H4 (cell line): ENCODE data around the gene TMEM54.

- RAMPAGE, long total RNA, result no peak
Observed at GRCh38 chr1:32322529-32323058, 13.4 kb downstream of the MARCKSL1 start.

- RAMPAGE, long total RNA, result no peak
Observed at GRCh38 chr1:32352232-32352389, 10.2 kb downstream of the FAM229A start.

- RAMPAGE, long total RNA, result no peak
Observed at GRCh38 chr1:32500314-32501166, 35.7 kb downstream of the ZBTB8B start.

DNA sequence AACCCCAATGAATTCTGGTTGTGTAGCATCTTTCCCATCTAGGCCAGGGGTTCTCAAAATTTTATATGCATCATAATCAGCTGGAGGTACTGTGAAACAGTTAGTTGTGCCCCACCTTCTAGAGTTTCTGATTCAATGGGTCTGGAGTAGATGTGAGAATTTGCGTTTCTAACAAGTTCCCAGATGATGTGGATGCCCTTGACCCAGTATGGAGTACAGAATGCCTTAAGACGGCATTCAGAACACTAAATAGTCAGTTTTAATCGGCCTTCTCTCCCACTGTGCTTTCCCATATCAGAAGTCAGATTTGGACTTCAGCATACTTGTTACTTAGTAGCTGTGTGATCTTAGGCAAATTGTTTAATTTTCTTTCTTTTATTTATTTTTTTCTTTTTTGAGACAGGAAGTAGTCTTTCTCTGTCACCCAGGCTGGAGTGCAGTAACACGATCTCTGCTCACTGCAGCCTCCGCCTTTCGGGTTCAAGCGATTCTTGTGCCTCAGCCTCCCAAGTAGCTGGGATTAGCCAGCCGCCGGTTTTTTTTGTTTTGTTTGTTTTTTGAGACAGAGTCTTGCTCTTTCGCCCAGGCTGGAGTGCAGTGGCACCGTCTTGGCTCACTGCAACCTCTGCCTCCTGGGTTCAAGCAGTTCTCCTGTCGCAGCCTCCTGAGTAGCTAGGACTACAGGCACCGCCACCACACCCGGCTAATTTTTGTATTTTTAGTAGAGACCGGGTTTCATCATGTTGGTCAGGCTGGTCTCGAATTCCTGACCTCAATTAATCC is 5.0 kb downstream of the RBBP4 start:
- RAMPAGE, long total RNA, result no peak

DNA sequence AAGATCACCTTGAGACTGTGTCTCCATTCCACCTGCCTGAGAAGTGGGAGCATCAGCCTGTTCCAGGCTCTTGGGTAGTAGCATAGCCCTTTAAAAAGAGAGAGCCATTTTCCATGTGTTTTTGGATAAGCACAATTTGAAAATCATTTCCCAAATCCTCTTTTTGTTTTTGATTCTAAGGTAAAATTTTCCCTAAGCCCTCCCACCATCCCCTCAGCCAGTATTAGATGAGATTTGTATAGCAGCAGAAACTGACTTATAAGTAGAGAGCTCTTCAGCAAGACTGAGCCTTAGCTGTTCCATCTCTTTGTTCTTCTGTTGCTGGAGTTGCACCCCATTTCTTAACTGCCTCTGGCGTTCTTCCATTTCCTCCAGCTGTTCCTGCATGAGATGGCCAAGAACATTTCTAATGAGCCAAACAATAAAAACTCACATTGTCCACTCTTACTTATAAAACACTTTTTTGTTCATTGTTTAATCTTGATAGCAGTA is 18.5 kb downstream of the SYNC start:
- RAMPAGE, long total RNA, result no peak

GRCh38 chr1:32716400-32717168 is 14.0 kb upstream of the SYNC start:
- RAMPAGE, long total RNA, result no peak

GRCh38 chr1:32801349-32801812 is 15.8 kb downstream of the YARS1 start:
- RAMPAGE, long total RNA, result no peak

GRCh38 chr1:32900908-32901905 is at the start of gene TMEM54:
TMEM54 (minus strand) TSS chr1:32901389.
- RAMPAGE, long total RNA, result no peak

DNA sequence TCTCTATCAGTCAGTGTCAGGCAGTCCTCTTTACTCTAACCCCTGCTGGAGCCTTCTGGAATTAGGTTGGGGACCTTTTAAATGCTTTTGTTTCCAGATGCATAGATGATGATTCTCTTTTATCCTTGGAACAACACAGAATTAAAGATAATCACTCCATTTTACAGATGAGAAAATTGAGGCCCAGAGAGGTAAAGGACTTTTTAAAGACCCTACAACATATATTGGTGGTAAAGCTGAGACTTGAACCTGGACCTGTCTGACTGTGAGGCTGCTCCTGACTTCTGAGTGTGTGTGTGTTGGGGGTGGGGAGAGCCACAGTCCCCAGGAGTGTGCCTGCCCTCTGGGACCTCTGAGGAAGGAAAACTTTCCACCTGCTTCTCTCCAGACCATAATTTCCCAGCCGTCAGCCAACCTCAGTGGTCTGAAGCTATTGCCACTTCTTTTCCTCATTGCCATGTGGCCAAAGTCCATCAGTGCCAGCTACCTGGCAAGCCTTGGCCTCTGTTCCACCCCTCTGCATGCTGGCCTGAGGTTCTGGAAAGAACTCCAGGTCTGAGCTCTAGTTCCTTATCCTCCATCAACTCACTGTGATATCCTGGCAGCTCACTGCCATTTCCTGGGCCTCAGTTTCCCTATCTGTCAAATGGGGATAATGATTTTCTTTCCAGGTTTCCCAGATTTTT is 3.2 kb upstream of the TMEM54 start:
- RAMPAGE, long total RNA, result no peak

DNA sequence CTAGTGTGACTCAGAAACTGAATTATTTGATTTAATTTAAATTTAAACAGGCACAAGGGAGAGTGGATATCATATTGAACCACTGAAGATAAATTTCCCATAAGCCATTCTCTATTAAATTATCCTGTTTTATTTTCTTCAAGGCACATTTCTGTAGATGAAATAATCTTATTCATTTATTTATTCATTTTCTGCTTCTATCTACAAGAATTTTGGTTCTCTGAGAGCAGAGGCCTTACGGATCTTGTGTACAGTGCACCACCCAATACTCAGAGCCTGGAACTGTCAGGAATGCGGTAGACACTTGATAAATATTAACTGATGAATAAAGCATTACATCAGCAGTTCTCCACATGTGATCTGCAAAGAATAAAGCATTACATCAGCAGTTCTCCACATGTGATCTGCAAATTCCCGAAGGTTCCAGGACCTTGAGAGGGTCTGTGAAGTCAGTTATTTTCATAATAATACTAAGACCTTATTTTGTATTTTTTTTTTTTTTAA is 11.5 kb upstream of the TMEM54 start:
- RAMPAGE, long total RNA, result no peak

GRCh38 chr1:32948949-32949510 is 15.6 kb downstream of the RNF19B start:
- RAMPAGE, long total RNA, result no peak

GRCh38 chr1:33031972-33032690 is 4.6 kb downstream of the AK2 start:
- RAMPAGE, long total RNA, result no peak

DNA sequence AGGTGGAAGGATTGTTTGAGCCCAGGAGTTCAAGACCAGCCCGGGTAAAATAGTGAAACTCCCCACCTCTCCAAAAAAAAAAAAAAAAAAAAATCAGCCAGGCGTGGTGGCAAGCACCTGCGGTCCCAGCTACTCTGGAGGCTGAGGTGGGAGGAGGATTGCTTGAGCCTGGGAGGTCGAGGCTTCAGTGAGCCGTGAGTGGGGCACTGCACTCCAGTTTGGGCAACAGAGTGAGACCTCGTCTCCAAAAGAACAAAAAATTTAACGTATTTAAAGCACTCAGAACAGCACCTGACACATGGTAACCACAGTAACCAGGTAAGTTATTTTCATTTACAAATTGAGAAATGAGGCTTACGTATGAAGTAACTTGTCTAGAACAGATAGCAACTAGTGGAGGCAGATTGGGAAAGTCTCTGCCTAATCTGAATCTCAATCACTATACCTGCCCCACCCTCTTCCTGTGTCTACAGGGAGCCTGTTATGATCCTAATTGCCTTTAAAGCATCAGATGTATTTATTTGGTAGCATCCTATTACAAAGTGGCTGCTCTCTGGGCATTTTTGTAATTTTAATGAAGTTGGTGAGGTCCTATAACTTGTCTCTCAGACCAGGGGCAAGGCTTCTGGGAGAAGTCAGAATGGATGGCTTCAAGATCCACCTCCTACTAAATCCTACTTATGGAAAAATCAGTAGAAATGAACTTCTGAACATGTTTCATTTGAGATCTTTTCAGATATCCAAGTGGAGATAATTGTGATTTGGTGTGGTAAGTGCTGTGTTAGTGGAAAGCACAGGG is 47.4 kb downstream of the AZIN2 start:
- RAMPAGE, long total RNA, result no peak

- RAMPAGE, long total RNA, result no peak
Observed at GRCh38 chr1:33170769-33171350, 11.0 kb downstream of the TRIM62 start.

DNA sequence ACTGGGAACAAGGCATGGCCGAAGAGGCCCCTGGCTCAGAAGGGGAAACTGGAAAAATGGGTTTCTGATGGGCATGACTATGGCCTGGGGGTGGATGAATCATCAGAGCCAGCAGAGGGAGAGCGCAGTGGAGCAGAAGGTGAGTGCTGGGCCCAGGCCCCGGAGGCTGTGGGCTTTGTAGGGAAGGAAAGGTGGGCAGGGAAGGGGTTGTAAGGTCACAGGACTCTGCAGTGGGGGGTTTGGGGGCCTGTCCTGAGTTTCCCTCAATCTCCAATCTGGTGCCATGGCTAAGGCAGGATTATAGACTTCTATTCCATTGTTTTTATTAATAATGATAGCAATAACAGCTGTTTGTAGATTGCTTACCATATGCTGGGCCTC is 36.3 kb upstream of the ZNF362 start:
- RAMPAGE, long total RNA, result no peak

DNA sequence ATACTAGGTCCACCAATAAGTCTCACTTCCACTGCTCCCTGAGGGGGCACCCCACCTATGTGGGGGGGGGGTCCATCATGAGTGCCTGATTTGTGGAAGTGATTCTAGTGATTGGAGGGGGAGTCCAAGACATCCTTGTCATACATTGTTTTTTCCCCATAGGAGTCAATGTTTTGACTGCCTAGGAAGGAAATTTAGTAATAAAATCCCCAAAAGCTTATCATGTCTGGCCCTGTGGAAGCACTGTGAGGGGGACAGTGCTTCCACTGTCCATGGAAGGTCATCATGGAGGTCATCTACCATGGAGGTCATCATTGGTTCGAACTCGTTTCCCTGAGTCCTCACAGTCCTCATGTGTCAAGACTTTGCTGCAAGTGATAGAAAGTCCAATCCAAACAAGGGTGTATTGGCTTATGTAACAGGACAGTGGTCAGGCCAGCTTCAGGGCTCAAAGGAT is 19.9 kb downstream of the A3GALT2 start:
- RAMPAGE, long total RNA, result no peak

DNA sequence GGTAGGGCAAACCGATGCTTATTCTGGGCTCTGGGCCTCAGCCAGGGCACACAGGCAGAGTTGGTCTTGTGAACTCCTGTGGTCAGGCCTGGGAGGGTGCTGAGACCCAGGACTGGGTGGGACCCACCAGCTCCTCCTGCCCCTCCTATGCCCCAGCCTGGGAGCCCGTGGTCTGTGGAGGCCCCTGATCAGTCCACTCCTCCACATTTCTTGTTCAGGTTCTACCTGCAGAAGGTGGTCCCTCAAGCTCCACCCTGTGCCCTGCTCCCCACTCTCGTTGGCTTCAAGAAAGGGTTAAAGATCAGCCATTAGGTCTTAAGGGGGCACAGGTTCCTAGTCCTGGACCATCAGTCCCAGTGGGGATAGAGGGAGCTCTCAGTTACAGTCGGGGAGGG is 544 bp downstream of the A3GALT2 start:
- RAMPAGE, long total RNA, result no peak

DNA sequence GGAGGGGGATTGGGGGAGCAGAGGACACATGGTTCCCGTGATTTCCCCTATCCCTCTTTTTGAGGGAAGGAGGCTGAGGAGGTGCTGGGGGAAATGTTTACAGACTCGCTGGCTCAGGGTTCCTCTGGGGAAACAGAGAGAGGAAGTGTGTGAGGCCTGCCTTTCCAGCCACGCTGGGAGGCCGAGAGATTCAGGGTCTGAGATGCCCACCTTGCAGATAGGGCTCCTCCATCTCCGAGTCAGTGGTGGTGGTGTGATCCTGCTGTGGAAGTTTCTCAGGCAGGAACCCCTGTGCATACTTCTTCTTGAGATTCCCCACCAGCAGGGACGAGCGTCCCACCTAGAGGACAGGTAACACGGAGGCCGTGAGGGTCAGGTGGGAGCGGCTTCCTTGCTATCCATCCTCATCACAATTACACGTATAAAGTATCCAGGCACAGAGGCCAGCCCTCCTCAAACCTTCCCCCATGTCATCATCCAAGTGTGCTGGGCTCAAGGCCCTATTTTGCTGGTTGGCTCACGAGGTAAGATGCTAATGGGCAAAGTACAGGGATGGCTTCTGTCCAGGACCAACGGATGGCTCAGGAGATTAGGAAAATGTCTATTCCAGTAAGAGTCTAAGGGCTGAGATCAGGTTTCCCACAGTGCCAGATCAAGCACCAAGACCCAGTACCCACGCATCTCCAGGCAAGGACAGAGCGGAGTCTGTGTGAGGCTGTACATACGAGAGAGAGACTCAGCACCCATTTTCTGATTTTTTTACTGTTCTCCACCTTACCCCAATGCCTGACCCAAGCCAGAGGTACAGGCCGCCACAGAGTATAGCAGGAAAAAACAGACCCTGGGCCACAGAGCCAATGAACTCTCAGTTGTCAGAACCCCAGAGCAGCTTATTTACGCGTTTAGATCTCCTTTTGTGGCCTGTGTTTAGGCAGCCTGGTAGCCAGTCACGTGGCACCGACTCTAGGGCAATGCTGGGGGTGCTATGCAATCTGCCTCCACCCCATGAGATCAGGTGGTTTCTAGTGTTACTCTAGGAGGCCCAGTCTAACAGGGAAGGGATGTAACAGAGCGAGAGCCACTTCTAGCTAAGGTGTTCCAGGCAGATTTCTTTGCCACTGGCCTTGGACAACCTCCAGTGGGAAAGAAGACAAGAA is 11.5 kb upstream of the A3GALT2 start:
- RAMPAGE, long total RNA, result no peak

DNA sequence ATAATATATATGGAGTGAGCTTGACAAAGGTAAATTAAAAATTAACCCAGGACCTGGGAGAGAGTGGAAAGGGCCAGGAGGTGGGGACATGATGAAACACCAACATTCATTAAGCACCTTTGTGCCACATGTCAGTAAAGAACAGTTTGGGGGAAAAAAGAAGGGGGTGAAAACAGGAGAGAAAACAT is 26.4 kb upstream of the A3GALT2 start:
- RAMPAGE, long total RNA, result no peak

GRCh38 chr1:33347606-33348173 is 26.8 kb upstream of the A3GALT2 start:
- RAMPAGE, long total RNA, result no peak